Hair follicle dermal papilla cell (primary cell): Measurements from ENCODE around the gene ORC4.

GRCh38 chr2:143261737-143262424, 132.7 kb downstream of the ARHGAP15 start:
- CAGE, long polyA plus RNA = no peak

DNA sequence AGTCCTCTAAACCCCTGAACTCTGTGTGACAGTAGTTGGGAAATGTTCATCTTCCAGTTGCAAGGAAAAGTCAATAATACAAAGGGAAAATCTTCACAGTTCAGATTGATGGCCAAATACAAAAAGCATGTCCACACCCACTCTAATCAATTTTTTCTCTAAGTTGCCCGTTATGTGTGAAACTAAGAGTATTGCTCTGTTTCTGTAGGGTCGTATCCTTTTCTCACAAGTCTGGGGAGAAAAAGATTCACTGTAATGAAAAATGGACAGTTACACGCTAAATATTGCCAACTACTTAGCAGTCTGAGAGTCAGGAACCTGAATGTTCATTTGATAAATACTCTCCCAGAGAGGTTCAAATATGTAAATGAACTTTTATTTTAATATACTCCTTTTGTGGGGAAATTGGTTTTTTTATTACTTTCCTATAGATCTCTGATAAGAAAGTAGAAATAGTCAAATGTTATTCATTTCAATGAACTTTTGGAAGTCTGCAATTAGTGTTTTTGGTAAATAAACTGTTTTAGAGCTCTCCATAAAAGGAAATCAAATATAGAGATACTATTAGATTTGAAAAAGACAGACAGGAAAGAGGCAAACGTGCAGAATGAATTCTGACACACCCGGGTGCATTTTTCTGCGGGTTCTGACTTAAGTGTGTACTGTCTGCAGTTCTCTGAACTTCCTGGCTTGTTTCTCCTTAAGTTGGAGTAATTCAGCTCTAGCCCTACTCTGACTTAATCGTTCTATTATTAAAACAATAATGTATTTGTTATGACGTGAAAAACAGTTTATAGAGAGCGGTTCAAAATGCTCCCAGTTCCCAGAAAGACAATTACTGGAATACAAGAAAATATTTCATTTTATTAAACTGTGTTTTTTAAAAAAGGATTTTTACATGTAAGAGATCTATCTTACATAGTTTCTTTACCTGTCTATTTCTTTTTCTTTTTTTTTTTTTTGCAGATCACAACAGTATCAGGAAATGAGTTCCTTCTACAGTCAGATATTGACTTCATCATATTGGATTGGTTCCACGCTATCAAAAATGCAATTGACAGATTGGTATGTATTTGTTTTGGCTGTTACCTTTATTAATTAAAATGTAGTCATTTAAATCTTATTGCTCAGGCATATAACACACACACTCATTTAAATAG, 305.8 kb downstream of the ARHGAP15 start:
- CAGE, long polyA plus RNA = no peak

DNA sequence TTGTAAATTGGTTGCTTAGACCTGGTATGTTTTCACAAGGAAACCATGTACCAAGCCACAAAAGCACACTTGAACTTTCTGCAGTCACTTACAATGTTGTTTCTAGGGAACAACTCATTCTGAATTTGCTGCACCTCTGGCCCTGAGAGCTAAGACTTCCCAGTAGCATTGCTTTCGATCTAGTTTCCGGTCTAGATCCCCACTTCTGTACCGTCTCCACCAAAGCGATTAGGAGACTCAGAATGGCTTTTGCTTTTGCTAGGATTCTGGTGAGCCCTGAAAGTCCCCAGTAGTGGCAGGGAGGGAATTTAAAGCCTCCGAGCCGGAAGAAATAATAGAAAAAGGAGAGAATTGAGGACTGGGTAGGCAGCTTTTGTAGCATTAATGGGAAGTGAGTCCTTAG, 313.0 kb downstream of the ARHGAP15 start:
- CAGE, long polyA plus RNA = no peak

GRCh38 chr2:144249099-144249769, 83.1 kb downstream of the GTDC1 start:
- CAGE, long polyA plus RNA = no peak

GRCh38 chr2:144350075-144350911, 18.0 kb upstream of the GTDC1 start:
- CAGE, long polyA plus RNA = no peak

DNA sequence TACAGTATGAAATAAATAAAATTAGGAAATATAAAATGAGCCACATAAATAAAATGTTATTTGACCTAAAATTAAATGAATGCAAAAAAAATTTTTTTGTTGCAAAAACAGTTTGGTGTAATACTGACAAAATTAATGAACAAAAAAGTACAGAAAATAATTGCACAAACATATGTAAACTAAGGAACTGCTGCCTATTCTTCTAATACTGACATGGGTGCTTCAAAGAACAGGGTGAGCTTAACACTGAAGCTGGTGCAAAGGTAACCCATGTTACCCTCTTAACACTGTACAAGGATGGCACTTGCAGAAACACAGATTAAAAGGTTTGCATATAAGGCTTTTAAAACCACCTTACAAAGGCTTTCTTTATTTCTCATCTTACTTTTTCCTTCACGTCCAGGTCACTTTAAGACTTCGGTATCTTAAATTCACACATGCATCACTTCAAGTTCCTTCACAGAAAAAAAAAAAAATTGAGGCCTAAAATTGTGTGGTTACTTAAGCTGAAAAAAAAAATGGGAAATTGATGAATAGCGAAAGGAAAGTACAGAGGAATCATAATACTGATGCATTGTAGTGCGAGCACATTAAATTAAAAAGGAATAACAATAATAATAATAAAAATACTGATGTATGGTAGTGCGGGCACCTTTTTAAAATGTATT, 56.2 kb upstream of the GTDC1 start:
- CAGE, long polyA plus RNA = no peak

GRCh38 chr2:144389096-144390209, 57.1 kb upstream of the GTDC1 start:
- CAGE, long polyA plus RNA = no peak

GRCh38 chr2:144415328-144416252, 83.3 kb upstream of the GTDC1 start:
- CAGE, long polyA plus RNA = no peak

GRCh38 chr2:144483186-144483570, 36.7 kb downstream of the ZEB2 start:
- CAGE, long polyA plus RNA = no peak

DNA sequence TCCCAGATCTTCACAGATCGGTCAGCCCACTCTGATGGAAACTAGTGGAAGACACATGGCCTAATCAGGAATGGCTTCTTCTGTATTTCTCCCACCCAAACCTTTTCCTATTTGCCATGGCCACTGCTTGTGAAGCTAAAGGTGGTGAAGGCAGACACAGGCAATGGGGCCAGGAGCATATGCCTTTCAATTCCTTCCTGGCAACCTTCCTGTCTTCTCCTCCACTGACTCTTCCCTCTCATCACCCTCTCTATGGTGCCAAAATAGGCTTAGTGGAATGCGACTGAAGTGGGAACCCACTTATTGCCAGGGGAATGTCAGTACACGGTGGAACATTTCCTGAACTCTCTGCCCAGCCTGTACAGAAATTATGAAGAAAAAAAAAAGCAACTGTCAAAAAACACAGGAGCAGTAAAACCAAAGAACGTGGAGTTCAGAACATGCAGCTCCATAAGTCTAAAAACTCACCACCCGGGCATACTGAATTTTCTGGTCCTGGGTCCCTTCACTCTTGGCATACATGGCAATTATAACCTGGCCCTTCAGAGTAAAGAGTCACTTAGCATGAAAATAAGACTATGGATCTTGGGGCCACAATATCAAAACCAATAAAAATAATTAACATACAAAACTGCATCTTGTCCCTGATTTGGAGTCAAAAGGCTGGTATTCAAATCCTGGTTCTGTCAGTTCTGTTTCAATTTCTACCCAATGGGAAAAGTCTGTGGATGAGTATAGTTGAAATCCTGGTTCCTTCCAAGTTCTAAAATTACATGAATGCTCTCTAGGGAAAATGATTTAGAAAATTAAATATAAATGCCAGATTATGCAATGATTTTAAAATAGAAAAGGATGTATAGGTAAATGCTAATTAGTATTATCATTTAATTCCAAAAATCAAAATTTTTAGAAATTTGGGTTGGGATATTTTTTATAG, 35.2 kb downstream of the ZEB2 start:
- CAGE, long polyA plus RNA = no peak

DNA sequence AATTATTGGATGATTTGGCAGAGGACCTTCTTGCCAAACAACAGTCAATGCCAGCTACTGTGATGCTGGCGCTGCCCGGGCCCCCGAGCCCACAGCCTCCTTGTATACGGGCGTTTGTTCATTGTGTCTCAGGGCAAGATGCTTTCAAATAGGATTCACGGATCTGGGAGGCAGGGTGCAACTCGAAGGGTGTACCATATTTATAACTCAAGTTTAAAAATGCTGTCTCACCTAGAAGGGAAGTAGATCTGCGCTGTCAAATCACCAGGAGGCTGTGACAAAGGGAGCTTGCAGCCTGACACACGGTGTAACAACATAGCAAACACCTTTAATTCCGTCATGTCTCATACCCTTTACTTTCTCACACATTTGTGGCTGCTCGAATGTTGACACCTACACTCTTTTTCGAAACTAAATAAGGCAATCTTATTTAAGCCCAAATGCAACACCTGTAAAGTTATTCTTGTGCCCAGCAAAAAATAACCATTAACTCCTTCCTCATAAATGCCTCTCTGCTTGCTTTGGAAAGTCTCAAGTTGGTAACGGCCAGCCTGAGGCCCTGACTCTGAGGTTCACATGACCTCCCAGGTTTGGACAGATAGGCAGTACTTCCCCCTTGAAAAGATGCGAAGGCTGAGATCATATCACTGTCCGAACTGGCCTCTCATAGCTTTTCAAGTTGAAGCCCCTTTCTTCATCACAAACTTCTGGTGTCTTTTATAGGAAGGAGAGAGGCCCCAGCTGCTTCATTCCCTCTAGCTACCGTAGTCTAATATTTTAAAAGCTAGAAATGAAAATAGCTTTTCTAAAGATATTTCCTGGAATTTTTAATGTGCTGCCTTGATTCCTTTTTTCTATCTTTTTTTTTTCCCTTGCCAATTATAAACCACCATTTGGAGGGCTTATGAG, 11.6 kb downstream of the ZEB2 start:
- CAGE, long polyA plus RNA = no peak

DNA sequence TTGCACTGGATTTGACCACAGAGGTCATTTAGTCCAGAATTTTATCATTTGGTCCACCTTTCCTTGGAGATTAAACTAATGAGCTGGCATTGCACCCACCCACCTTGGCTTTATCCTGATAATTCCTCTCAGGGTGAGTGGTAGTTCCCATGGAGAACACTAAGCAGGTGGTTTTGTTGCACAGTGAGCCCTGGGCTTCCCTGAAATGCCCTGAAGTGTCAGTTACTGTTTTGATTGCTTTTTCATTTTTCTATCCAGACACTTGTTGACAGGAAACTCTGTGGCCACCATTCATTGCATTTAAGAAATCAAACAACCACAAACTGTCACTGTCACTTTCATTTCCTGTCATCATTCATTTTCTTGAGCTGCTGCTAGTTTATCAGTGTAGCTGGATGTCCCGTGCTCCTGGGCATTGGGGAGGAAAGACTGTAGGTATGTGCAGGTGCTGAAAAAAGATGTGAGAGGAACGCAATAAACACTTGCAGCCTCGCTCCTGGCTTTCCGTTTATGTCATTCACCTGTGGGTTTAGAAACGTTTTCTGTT, 891.5 kb upstream of the ZEB2 start:
- CAGE, long polyA plus RNA = no peak

DNA sequence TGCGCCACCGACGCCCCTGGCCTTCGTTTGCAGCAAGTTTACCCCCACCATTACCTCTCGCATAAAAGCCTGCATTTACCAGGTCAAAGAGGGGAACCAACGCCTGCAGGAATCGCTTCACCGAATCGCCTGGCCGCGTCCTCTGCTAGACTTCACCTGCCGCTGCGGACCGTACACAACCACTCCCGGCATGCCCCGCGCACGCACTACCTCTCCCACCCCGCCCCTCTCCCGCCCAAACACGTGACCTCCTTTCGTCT, at the start of gene ORC4:
Gene ORC4, minus strand, starts transcription at position 184 of the 260 bp plus-strand sequence.
- CAGE, long polyA plus RNA = no peak

- CAGE, long polyA plus RNA = no peak
These were observed 17.3 kb downstream of the MBD5 start for GRCh38 chr2:148037970-148038795.

GRCh38 chr2:148264356-148265012, 243.6 kb downstream of the MBD5 start:
- CAGE, long polyA plus RNA = no peak

GRCh38 chr2:148380758-148381574, 263.6 kb upstream of the EPC2 start:
- CAGE, long polyA plus RNA = no peak

DNA sequence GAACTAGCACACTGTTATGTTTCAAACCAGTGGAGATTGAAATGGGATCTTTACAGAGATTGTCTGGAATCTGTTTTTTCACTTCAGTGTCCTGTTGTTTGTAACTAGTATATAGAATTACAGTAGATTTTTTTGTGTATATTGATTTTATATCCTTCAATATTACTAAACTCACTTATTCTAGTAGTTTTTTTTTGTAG, 22.7 kb downstream of the EPC2 start:
- CAGE, long polyA plus RNA = no peak

DNA sequence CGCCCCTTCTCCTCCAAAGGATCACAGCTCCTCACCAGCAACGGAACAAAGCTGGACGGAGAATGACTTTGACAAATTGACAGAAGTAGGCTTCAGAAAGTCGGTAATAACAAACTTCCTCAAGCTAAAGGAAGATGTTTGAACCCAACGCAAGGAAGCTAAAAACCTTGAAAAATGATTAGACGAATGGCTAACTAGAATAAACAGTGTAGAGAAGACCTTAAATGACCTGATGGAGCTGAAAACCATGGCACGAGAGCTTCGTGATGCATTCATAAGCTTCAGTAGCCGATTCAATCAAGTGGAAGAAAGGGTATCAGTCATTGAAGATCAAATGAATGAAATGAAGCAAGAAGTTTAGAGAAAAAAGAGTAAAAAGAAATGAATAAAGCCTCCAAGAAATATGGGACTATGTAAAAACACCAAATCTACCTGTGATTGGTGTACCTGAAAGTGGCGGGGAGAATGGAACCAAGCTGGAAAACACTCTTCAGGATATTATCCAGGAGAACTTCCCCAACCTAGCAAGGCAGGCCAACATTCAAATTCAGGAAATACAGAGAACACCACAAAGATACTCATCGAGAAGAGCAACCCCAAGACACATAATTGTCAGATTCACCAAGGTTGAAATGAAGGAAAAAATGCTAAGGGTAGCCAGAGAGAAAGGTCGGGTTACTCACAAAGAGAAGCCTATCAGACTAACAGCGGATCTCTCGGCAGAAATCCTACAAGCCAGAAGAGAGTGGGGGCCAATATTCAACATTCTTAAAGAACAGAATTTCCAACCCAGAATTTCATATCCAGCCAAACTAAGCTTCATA, 61.6 kb downstream of the EPC2 start:
- CAGE, long polyA plus RNA = no peak

DNA sequence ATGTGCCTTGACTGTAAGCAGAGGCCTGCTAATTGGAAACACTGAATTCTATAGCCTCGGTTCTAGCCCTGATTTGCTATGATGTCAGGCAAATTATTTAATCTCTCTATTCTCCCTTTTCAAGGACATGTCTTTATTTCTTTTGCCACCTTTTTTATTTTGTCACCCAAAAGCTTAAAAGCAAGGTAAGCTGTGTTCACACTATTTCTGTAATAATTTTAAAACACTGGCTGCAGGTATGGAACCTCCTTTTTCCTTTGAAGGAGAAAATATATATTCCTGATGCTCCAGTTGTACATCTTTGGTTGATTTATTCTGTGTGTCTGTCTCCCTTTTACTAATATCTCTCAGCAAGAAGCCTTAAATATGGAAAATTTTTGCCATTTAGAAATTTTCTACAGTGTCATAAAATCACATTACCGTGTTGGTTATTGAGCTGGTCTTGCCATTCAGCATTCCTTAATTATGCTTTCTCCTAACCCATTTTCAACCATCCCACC, 47.3 kb downstream of the KIF5C start:
- CAGE, long polyA plus RNA = no peak

DNA sequence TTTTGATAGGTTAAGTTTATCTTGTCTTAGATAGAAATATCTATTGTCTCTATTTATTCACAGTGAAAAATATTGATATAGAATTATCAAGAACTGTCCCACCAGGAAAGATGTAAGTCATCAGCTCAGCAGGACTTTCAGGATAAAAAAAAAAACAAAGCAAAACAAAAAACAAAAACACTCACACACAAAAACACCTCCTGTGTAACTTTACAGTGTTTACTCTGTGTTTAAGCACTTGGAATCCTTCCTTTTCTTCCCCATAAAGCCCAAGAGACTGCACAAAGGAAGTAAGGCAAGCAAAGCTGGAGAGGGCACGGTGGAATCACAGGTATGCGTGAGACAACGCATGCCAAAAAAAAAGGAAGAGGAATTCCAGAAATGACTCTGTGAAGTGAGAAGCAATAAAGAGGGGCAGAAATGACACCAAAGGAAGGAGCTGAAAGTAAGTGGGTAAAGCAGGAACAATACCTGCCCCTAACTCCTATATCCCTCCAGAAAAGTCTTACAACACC, 9.4 kb downstream of the RND3 start:
- CAGE, long polyA plus RNA = no peak